Ileum (tissue), 1 donor: ENCODE measurements around a stretch of chr13.

DNA sequence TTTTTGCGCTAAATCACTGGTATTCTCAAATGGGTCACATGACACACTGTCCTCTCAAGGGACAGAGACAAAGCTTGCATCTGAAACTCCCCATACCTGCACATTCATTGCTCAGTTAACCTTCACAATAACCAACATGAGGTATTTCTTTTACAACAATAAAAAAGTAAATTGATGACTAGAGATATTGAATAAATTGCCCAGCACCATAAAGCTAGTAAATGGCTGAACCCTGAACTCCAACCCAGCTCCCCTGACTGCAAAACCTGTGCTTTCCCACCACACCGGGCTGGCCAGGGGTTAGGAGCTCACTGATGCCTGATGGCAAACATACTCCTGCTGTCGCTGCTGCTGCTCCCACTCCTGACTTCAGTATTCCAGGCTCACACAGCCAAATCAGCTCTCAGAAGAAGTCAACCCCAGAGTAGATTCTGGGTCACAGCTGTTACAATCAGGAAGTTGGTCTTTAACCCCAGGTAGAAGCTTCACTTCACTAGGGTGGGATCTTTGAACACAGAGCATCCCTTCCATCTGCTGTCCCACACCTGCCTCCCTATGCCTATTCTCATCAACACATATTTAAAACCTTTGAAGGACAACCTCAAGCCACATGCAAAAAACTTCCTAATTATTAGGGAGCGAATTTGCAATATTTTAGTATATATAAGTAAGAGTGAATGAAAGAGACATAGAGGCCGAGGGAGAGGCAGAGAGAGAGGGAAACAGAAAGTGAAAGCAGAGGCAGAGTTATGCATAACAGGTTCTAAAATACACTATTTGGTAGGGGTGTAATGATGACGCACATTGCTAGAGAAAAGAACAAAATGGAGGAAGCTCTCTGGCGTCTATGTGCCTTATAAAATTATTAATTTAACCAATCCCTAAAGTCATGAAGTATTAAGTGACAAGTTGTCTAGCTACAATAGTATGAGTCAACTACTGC is 99.5 kb upstream of the SERP2 start:
- PRO-cap: no peak

- PRO-cap: no peak
These were observed 63.3 kb upstream of the SERP2 start for GRCh38 chr13:44310356-44310772.

GRCh38 chr13:44367805-44368241 is 5.8 kb upstream of the SERP2 start:
- PRO-cap: no peak

- PRO-cap: no peak
These were observed 78.2 kb downstream of the TSC22D1 start for GRCh38 chr13:44497508-44498697.

DNA sequence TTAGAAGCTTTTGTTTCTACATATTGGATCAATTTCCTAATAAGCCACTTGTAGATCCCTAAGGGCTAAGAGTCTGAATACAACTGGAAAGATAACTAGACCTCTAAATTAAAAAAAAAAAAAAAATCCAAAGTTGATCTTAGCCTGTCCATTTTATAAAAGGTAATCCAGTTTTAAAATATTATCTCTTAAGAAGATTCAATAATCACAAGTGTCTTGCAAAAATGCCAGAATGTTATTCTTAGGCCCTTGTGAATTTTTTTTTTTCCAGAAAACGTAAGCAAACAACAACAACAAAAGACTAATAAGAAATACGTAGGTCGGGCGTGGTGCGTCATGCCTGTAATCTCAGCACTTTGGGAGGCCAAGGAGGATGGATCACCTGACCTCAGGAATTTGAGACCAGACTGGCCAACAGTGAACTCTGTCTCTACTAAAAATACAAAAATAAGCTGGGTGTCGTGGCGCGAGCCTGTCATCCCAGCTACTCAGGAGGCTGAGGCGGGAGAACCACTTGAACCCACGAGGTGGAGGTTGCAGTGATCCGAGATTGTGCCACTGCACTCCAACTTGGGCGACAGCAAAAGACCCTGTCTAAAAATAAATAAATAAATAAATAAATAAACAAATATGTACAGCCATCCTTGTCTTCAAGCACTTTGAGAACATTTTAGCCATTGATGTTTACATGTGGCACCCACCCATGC is 21.0 kb downstream of the TSC22D1 start:
- PRO-cap: no peak

GRCh38 chr13:44759930-44760348 is 183.8 kb upstream of the TSC22D1 start:
- PRO-cap: no peak

DNA sequence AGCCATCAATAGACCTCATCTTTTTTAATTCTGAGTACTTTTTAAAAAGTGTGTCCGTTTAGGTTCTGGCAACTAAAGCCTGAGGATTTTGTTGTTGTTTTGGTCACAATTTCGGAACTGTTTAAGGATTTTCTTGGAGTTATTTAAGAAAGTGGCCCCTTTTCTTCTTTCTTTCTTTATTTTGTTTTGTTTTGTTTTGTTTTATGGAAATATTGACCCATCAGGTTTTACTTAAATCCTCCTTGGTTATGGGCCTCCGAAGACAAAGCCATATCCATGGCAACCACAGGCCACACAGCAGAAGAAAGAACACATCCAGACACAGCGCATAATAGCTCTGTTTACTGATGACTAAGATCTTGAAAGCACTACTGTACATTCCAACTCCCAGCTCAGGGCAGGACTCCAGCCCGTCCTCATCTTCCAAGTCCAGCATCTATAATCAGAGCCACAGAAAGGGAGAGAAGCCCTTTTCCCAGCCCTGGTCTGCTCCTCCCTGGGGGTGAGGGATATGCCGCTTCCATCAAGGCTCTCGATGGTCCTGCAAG is 84.4 kb downstream of the NUFIP1 start:
- PRO-cap: no peak

DNA sequence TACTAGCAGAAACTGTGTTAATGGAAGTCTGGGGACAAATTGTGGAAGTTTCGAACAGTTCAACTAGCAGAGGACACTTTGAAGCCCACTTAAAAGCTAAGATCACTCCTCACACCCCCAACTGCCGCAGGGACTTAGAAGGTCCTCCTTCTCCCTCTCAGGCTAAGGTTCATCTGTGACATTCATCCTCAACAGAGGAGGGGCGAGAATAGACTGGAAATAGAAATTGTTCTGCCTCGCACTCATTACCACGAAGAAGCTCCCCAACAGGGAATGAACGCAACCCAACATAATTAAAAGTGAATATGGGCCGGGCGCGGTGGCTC is 70.4 kb downstream of the NUFIP1 start:
- PRO-cap: no peak

DNA sequence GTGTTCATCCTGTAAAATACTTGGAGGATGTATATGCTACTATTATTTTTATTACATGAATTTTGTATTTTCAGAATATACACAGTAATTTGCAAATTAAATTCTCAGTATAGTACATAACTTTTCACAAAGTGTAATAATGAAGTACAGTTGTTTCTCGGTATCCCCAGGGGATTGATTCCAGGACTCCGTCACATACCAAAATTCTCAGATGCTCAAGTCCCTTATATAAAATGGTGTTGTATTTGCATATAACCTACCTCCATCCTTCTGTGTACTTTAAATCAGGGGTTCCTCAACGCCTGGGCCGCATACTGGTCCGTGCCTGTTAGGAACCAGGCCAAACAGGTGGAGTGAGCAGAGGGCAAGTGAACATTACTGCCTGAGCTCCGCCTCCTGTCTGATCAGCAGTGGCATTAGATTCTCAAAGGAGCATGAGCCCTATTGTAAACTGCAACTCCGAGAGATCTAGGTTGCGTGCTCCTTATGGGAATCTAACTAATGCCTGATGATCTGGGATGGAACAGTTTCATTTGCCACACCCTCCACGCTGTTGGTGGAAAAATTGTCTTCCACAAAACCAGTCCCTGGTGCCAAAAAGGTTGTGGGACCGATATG is 42.2 kb upstream of the KCTD4 start:
- PRO-cap: no peak

DNA sequence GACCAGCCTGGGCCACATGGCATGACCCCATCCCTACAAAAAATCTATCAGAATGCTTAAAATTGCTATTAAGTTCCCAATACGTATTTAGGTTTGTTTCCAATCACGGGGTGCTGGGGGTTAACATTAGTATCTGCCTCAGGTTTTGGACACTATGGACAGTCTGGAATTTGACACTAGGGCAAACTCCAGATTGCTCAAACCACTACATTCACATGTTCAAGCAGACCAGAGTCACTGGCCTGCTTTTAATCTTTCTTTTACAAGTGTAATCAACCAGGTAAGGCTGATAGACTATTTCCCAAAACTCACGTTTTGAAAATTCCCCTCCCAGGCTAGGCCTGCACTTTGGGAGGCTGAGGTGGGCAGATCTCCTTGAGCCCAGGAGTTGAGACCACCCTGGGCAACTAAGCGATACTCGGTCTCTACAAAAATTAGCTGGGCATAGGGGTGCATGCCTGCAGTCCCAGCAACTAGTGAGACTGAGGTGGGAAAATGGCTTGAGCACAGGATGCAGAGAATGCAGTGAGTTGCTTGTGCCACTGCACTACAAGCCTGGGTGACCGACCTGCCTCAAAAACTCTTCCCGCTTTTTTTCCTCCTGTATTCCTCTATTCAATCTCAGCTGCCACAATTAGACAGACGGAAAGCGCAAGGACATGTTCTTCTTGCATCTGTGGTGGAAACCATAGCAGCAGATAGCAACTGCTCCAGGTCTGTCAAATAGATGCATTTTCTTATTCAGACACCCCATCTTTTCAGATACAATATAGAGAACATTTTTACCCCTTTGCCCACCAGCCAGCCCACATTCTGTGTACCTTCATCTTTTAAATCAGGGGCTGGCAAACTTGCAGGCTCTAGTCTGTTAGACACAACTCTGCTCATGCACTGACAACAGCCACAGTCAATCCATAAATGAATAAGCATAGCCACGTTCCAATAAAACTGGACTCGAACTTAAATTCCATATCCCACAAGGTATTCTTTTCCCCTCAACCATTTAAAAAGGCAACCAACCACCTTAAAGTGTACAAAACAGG is 4.9 kb downstream of the TPT1 start:
- PRO-cap: no peak

DNA sequence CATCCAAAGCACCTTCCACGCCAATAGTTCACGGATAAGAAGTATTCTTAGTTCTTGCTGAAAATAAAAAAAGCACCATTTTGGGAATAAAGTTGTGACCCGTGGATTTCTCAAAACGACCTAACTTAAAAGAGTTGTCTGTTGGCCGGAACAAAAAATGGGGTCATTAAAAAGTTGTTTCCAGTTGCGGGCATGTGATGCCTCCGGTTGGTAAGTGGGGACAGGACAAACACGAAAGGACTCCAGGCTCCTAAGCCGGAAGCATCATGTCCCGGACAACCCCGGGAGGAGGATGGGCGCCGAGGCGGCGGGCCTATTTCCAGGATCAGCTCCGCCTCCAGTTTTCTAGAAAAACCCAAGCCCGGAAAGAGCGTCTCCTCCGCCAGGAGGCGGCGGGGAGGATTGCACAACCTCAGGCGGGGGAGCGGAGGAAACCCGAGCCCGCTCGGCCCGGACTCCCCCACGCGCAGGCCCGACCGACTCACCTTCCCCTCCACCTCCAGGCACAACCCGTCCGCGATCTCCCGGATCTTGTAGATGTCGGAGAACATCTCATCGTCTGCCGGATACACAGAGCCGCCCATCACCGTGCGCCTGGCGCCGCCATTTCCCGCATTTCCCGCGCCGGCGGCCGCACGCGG is 636 bp downstream of the TPT1 start:
- PRO-cap: bidirectional peak, plus-strand start at position 385 of the sequence, minus-strand start at position 280 of the sequence

DNA sequence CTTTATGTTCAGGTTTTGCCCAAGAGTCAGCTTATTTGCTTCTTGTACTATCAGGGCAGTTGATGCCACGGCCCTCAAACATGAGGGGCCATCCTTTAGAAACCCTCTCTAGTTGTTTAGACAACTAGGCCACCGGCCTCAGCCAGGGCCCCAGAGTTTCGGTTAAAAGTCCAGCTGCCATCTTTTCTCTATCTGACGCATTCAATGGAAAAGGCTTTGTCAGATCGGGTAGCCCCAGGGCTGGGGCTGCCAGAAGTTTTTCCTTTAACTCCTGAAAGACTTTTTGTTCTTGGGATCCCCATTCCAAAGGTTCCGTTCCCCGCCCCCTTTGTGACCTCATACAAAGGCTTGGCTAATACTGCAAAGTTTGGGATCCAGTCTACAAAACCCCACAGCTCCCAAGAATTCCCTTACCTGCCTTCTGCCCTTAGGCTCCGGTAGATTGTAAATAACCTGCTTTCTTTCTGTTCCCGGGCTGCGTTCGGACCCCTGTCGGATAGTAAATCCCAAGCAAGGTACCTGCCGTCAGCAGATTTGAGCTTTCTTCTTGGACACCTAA is 38.5 kb upstream of the TPT1 start:
- PRO-cap: no peak

DNA sequence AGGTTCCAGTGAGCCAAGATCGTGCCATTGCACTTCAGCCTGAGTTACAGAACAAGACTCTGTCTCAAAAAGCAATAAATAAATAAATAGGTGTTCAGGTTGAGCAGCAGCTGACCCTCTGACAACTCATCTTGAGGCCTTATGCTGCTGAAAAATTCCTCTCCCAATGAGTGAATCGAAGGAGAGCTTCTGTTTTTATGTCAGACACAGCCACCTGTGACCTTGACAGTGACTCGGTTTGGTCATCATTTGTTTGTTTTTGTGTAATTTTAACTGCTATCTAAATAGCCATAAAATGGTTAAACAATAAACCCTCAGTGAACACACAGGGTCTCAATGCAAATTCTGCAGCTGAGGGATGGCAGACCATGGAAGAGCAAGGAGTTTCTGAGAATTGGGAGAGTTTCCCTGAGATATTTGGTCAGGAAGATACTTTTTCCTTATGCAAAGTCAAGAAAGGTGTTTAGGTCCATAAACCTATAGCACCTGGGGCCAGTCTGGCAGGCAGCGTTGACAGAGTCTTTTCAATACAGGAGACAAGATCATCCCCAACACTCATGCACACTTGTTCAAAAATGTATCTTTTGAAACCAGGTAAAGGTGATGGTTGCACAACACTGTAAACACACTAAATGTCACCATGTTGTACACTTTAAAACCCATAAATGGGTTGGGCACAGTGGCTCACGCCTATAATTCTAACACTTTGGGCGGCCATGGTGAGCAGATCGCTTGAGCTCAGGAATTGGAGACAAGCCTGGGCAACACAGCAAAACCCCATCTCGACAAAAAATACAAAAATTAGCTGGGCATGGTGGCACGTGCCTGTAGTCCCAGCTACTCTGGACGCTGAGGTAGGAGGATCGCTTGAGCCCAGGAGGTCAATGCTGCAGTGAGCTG is 16.6 kb upstream of the SLC25A30 start:
- PRO-cap: no peak

GRCh38 chr13:45461283-45461888 is 3.4 kb upstream of the COG3 start:
- PRO-cap: no peak

DNA sequence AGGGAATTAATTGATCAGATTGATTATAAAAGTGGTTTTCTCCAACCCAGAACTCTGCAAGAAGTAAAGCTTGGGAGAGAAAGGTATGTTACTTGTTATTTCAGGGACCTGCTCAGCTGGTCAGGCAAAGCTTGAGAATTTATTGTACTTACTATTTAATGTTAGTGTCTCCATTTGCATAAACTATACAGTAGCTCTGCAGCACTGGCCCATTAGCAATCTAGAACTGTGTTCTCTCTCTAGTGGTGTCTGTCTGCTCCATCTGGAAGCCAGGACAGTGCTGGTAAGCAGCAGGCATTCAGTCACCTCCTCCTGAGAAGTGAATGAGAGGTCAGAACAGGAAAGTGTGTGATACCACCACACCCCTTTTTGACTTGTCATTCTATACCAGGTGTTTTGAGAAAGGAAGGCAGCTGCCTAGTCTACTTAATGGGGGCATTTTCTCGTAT is 3.8 kb downstream of the COG3 start:
- PRO-cap: no peak

DNA sequence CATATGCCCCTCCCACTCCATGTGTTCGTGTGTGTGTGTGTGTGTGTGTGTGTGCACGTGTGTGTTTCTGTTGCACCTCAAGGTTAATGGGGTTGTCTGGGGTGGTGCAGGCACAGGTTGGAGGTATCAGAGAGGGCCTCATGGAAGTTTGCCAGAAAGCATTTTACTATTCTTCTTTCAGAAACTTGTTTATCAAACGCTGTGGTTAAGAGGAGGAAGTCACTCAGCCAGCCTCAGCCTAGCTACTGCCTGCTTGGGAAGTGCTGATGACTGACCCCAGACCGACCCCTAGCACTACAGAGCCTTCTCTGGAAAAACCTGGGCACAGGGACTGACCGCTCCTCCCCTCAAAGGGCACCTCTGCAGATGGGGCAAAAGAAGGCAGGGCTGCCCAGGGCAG is 4.0 kb downstream of the SIAH3 start:
- PRO-cap: no peak

DNA sequence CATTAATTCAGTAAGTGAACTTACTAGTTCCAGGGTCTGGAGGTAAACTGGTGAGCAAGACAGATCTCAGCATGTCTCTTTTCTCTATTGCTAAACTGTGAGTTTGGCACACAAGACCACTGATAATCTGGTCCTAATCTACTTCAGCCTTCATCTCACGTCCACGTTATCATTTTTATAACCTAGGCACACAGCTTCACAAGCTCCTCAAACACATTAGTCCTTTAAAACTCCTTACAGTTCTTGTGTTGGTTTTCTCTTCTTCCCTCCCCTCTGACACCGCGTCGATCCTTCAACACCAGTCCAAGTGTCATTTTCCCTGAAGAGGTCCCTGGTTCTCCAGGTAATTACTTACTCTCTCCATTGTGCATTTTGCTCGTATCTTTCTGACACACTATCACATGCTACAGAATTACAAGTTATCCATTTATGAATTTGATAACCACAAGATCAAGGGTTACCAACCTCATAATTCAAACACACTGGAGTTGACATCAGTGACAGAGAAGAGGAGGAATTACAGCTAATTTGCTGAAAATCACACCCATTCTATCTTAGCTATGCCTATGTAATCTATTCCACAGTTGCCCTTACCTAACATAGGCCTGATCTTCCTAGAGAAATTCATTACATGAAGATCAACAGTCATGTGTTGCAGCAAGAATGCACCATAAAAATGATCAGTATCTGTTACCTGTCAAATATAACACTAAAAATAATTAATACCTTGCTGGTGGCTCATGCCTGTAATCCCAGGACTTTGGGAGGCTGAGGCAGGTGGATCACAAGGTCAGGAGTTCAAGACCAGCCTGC is 14.3 kb downstream of the ZC3H13 start:
- PRO-cap: unidirectional peak, minus-strand start at position 309 of the sequence

DNA sequence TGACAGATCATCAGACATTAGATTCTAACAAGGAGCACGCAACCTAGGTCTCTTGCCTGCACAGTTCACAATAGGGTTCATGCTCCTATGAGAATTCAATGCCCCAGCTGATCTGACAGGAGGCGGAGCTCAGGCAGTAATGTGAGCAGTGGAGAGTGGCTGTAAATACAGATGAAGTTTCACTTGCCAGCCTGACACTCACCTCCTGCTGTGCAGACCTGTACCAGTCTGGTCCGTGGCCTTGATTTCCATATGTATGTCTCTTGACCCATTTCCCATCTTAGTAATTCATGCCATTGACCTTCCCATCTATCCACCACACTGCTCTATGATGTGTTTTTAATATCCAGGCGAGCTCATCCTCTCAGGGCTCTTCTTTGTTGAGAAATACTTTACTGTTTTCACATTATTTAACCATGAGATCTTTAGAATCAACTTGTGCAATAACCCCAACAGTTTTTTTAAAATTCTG is 95.2 kb downstream of the LRCH1 start:
- PRO-cap: unidirectional peak, plus-strand start at position 170 of the sequence

- PRO-cap: no peak
These were observed 18.4 kb downstream of the HTR2A start for GRCh38 chr13:46878404-46878926.

DNA sequence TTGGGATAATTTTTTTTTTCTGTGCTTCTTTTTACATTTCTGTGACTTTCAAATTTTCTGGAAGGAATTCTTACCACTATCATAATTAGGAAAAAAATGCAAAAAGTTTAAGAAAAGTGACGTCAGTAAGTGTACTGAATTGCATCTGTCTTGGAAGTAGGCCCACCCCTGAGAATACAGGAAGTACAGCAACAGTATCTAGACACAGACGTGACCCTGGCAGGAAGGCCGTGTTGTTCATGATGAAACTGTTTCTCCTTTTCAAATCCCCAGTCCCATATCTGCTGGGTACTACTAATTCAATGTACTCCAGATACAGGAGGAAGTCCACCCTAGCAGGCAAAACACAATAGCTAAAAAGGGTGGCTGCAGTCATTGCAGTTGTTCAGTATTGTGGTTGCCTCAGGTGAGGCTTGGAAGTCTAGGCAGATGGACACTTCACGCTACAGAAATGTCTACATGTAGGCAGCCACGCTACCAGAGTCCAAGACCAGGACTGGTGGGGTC is 49.5 kb upstream of the MED4 start:
- PRO-cap: no peak